Measurements from ENCODE around the genes PPP1R26, MRPS2, KCNT1 and GPSM1.

- RRBS, result no CpG with 5 or more reads among the region's 17 CpGs
These were observed 18.8 kb upstream of the FCN1 start for GRCh38 chr9:134936250-134937122.

DNA sequence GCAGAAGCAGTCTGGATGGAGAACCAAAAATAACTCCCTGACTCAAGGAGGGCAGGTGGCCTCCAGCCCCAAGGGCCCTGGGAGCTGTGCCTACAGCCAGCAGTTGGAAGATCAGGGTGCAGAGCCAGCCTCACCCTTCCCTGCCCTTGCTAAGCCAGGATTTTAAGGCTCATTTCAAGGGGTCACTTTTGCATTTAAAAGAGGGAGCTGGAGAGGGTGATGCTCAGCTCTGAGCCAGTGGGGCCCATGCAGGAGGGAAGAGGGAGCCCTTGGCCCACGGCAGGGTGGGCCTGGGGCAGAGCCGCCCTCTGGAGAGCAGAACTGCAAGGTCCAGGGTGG lies 15.8 kb downstream of the OLFM1 start:
- RRBS, result no CpG with 5 or more reads among the region's 2 CpGs

DNA sequence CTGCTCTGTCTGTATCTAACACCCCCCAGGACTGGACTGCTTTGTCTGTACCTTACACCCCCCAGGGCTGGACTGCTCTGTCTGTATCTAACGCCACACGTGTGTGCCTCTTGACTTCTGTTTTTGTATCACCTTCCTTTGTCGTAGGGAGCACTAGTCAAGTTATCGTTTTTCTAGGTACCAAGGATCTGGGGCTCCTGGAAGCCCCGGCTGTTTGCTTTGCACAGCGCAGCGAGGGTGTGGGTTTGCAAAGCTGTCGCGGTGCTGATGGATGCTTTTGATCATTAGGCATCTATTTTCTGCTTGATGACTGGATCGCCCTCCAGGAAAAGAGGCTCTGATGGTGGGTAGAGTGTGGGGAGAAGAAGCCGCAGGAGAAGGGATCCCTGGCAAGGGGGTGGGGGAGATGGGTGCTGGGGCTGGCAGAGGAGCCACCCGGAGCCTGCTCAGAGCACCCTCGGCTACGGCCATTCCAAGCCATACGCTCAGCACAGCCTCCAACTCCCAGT lies 21.7 kb downstream of the OLFM1 start:
- RRBS, result no CpG with 5 or more reads among the region's 15 CpGs

GRCh38 chr9:135478726-135479354 lies 742 bp upstream of the PPP1R26 start:
- RRBS, result 2% methylated on average over 28 of the region's 45 CpGs

- RRBS, result 1% methylated on average over 101 of the region's 144 CpGs
These were observed at the start of gene PPP1R26 for GRCh38 chr9:135479355-135480206. Gene PPP1R26 (plus strand): TSS chr9:135479782.

DNA sequence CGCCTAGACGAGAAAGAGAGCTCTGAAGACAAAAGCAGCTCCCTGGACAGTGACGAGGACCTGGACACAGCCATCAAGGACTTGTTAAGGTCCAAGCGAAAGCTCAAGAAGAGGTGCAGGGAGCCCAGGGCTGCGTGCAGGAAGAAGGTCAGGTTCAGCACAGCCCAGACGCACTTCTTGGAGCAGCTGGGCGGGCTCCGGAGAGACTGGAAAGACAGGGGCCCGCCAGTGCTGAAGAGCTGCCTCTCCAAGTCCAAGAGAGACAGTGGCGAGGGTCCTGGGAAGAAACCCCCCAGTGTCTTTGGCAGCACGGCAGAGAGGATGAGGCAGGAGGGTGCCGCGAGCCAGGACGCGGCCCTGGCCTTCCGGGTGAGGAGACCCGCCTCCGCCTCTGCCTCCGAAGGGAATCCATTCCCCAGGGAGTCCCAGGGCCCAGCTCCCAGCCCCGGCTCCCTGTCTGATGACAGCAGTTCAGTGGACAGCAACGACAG lies 7.0 kb downstream of the PPP1R26 start:
- RRBS, result 89% methylated on average over 4 of the region's 21 CpGs

DNA sequence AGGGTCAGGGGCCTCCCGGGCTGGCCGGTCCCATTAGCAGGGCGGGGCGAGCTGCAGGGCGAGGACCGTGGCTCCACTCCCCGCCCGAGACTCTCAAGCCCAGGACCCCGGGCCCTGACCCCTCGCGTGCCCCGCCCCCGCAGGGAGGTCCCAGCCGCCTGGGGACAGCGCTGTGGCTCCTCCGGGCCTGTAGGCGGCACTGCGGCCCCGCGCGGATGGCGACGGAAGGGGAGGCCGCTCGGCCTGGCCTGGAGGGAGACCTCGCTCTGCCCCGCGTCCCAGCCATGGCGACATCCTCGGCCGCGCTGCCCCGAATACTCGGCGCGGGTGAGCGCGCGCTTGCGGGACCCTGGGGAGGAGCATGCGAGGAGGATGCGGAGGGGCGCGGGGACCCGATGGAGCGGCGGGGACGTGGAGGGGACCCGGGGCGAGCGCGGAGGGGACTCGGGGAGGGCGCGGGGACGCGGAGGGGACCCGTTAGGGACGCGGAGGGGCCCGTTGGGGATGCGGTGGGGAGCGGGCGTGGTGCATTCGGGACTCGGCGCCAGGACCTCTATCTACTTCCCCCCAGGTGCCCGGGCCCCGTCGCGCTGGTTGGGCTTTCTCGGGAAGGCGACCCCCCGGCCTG lies at the start of gene MRPS2:
TSS of gene MRPS2 (plus strand) at position 256 of the 628 bp plus-strand sequence.
- RRBS, result 1% methylated on average over 21 of the region's 74 CpGs

GRCh38 chr9:135505142-135505946 lies 4.9 kb downstream of the MRPS2 start:
- RRBS, result 71% methylated on average over 4 of the region's 22 CpGs

DNA sequence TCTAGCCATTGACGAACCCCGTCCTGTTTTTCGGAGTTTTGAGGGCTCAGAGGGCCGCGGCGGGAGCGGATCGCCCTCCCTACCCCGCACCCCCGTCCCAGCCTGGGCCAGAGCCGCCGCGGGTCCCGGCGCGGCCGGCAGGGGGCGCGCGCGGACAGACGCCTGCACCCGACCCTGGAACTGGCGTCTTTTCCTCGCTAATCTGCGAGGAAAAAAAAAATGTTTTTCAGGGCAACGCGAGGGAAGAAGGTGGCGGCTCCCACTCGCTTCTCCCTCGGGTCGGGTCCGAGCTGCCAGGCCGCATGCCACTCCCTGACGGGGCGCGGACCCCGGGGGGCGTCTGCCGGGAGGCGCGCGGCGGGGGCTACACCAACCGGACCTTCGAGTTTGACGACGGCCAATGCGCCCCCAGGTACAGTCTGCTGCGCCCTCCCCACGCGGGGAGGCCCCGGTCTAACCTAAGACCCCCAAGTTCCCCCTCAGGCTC lies at the start of gene KCNT1:
TSS of gene KCNT1 (plus strand) at position 229 of the 487 bp plus-strand sequence.
- RRBS, result 9% methylated on average over 9 of the region's 53 CpGs

DNA sequence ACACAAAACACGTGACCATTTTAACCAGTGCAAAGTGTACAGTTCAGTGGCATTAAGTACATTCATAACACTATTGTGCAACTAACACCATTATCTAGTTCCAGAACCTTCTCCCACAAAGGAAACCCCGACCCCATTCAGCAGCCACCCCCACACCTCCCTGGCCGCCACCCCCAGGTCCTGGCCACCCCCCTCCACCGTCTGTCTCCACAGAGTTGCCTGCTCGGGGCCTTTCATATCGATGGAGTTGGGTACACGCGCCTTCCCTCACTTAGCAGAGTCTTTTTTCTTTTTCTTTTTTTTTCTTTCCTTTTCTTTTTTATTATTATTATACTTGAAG lies 33.7 kb upstream of the UBAC1 start:
- RRBS, result no CpG with 5 or more reads among the region's 8 CpGs

GRCh38 chr9:136049549-136050134 lies 45.4 kb downstream of the NACC2 start:
- RRBS, result no CpG with 5 or more reads among the region's 52 CpGs

- RRBS, result no CpG with 5 or more reads among the region's 3 CpGs
These were observed 42.9 kb downstream of the NACC2 start for GRCh38 chr9:136052284-136052475.

DNA sequence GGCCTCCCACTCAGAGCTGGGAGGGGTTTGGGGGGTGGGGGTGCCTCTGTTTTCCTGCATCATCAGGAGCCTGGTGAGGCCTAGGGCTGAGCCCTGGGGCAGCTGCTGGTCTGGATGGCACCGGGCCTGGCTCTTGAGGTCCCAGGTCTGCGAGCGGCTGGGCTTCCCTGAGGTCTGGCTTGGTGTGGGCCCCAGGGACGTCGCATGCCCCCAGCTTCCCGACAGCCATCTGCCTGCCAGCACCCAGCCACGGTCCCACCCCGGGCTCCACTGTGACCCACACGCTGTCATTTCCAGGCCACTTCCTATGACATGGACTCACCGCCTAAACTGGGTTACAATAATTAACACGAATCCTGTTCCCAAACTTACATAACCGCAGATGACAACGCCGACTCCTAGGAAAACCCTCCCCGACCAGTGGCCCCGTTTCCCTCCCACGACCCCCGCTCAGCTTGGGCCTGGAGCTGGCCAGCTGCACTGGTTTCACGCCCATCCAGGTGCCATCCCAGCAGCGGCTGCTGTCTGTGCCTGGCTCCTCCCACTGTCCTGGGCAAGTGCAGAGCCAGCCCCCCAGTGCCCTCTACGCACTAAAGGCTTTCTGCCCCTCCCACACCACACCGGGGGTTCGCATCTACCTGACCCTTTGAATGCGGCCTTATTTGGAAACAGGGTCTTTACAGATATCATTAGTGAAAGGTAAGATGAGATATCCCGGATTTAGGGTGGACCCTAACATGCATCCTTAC lies 8.6 kb downstream of the NACC2 start:
- RRBS, result 87% methylated on average over 4 of the region's 25 CpGs

DNA sequence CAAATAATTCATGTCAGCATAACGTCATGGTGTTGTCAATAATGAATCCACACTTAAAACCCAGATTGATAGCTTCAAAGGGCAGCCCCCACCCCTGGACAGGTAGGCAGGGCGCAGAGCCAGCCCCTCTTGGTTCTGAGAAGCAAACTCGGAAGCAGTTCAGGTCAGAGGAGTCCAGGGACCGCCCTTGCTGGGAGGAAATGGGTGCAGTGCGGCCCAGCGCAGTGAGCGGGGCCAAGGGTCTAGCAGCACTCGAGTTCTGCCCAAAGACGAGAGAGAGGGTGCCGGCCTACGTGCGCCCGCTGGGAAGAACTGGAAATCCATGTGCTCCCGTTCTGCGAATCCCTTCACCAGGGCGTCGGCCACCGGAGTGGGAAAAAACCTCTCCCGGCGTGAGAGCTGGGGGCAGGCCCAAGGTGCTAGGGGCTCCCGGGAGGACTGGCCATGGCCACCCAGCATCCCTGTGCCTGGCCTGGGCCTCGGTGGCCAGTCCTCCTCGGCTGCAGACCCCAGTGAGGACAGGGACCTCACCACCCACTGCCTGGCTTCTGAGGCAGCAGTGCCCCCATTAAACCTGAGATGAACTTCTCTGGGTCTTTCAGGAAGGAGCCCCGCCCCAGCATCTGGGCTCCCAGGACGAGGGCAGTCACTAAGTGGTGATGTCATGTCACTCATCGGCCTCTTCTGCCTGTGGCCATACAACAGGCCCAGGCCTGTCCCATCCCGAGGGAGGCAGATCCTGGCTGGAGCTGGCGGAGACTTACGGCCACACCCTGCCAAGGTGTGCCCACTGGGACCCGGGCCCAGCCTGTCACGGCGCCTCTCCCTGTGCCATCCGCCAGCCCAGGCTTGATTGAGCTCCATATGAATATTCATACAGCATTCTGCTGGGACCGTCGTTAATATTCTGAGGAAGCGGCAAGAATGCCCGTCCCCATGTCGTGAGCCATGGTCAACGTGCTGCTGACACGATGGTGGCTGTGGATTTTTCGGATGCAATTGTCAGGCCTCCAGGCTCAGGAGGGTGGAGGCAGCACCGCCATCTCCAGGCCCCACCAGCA lies 10.5 kb downstream of the TMEM250 start:
- RRBS, result 97% methylated on average over 7 of the region's 42 CpGs

GRCh38 chr9:136117226-136118035 lies 1.2 kb downstream of the TMEM250 start:
- RRBS, result 74% methylated on average over 6 of the region's 27 CpGs

DNA sequence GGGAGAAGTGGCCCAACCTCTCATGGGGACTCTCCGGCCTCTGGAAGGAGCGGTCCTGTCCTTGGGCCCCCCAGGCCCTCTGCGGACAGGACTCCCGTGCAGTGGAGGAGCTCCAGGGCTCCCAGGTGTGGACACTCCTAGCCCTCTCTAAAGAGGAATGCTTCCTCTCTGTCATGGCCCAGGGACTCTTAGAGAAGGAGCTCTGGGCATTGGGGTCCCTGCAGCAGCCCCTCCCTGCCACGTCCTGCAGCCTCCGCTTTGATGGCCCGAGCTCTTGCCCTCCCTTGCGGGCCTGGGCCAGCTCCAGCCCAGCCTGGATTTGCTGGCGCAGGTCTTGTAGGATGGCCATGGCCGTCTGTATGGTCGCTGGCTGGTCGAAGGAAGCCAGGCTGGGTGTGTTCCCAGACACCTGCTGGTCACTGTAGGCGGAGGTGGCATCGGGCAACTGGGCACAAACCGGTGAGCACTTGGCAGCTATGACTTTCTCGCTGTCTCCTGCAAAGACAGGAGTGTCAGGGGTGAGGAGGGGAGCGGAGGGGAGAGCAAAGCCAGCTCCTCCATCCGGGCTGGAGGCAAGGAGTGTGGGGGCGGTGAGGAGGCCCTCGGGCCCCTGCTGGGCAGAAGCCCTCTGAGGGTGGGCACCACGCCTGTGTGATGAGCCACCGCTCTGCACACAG lies 12.6 kb downstream of the CCDC187 start:
- RRBS, result no CpG with 5 or more reads among the region's 22 CpGs

GRCh38 chr9:136295493-136295983 lies 8.4 kb downstream of the CCDC187 start:
- RRBS, result no CpG with 5 or more reads among the region's 14 CpGs

DNA sequence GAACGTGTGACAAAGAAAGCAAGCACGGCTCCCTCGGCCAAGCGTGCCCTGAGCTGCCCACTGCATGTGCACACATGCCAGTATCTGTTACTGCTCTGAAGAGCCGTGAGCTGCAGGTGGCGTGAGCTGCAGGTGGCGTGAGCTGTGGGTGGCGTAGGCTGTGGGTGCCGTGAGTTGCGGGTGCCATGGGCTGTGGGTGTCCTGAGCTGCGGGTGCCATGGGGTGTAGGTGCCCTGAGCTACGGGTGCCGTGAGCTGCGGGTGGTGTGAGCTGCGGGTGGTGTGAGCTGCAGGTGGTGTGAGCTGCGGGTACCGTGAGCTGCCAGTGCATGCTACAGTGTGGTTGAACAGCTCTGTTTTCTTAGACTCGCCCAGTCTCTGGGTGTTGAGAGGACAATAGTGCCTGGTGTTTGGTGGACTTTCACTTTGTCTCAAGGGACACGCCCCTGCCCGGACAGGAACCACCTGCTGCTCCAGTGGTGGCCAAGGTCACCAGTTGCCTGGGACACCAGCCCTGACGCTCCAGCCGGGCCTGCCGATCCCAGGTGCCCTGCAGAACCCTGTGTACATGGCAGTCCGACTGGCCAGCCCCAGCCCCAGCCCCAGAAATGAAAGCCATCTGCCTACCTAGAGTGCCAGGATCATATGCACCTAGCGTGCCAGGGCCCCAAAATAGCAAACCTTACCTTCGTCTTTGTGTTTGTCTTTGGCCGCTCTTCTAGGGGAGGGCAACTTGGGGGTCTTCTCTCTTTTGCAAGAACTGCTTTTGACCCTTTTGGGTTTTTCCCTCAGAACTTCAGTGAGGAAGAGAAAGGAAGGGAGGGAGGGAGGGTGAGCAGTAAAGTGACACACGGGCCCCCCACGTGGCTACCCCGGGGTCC lies 6.6 kb downstream of the CCDC187 start:
- RRBS, result no CpG with 5 or more reads among the region's 30 CpGs

GRCh38 chr9:136326748-136328024 lies at the start of gene GPSM1:
Gene GPSM1 (plus strand): TSS chr9:136327539.
- RRBS, result 2% methylated on average over 30 of the region's 107 CpGs

DNA sequence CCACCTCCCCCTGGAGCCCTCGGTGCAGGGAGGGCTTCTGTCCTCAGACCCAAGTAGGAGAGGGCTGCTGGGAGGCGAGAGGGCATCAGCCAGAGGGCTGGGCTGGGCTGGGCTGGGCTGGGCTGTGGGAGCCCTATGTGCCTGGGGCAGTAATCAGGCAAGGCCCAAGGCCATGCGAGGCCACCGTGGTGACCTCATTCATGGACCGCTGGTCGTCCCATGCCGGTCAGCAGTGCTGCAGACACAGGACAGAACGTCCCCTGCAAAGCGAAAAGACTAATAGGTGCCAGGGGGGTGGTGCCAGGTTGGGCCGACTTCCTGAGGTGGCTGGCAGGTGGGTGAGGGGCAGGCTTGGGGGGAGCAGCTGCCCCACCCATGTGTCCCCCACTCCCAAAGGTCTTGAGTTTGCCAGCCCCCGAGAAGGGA lies 13.9 kb downstream of the GPSM1 start:
- RRBS, result no CpG with 5 or more reads among the region's 11 CpGs

Measured in skeletal muscle cell (primary cell).